ENCODE measurements around a stretch of chr11.

GRCh38 chr11:33689977-33691041 lies 10.3 kb downstream of the C11orf91 start:
- RRBS, 2 experiments: no CpG with 5 or more reads among the region's 10 CpGs
CAGE:
- cytosol, long polyA minus RNA: no peak
- cytosol, long polyA plus RNA: no peak
- long polyA plus RNA: no peak
- nucleus, long polyA minus RNA: no peak
- nucleus, long polyA plus RNA: no peak

DNA sequence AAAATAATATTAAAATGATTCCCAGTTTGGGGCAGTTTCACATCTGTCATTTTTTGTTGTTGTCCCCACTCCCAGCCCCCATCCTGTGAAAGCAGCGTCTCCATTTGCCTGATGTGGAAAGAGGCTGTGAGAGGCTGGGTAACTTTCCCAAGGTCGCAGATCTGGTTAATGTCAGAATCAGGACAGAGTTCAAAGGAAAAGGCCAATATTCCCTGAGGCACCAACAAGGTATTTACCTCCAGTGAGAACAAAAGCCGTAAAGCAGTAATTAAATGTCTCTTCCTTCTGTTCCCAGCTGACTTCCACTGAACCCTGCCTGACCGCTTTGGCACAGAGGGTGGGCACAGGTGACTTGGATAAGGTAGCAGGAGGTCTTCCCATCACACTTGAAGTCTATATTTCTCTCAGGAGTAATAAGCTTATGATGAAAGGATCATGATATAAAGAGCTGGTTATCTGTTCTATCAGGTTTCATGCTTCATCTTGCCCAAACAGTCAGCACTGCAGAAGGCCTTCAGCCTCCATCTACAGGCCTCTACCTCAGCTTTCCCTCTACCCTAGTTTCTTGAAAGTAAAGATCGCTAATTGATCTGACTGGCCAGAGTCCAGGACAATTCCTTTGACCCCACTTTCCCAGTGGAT lies 9.5 kb downstream of the C11orf91 start:
- RRBS, 2 experiments: no CpG with 5 or more reads among the region's 5 CpGs
CAGE:
- cytosol, long polyA minus RNA: no peak
- cytosol, long polyA plus RNA: no peak
- long polyA plus RNA: no peak
- nucleus, long polyA minus RNA: no peak
- nucleus, long polyA plus RNA: no peak

GRCh38 chr11:33731969-33732168 lies 4.4 kb downstream of the CD59 start:
- RRBS, 2 experiments: no CpG with 5 or more reads among the region's 2 CpGs
CAGE:
- cytosol, long polyA minus RNA: no peak
- cytosol, long polyA plus RNA: no peak
- long polyA plus RNA: no peak
- nucleus, long polyA minus RNA: no peak
- nucleus, long polyA plus RNA: no peak

DNA sequence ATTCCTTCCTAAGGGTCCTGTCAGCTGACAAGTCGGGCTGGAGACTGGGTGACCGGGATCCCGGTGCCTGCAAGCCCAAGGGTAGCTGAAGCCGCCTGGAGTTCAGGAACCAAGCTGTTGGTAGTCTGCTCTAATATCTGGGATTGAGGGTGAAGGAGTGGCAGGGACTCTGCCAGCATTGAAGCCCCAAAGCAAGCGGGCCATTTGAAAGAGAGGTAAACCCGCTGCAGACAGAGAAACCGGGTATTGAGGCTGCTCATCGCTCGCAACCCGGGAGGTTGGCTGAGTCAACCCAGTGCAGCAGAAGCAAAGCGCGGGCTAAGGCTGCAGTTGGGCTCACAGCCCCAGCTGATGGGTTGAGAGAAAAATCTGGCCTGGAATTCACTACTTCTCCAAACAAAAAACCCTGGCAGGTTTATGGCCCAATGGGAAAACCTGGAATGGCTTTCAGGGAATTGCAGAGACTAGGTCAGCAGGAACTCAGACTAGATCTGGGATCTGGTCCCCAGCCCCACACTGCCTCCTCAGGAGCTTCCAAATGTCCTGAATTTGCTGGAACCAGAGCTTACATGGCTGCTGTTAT lies 28.2 kb upstream of the FBXO3 start:
- RRBS, 2 experiments: no CpG with 5 or more reads among the region's 12 CpGs
CAGE:
- cytosol, long polyA minus RNA: no peak
- cytosol, long polyA plus RNA: no peak
- long polyA plus RNA: no peak
- nucleus, long polyA minus RNA: no peak
- nucleus, long polyA plus RNA: no peak

GRCh38 chr11:33921195-33921634 lies 29.3 kb upstream of the LMO2 start:
- RRBS, 2 experiments: no CpG with 5 or more reads among the region's 5 CpGs
CAGE:
- cytosol, long polyA minus RNA: no peak
- cytosol, long polyA plus RNA: no peak
- long polyA plus RNA: no peak
- nucleus, long polyA minus RNA: no peak
- nucleus, long polyA plus RNA: no peak

DNA sequence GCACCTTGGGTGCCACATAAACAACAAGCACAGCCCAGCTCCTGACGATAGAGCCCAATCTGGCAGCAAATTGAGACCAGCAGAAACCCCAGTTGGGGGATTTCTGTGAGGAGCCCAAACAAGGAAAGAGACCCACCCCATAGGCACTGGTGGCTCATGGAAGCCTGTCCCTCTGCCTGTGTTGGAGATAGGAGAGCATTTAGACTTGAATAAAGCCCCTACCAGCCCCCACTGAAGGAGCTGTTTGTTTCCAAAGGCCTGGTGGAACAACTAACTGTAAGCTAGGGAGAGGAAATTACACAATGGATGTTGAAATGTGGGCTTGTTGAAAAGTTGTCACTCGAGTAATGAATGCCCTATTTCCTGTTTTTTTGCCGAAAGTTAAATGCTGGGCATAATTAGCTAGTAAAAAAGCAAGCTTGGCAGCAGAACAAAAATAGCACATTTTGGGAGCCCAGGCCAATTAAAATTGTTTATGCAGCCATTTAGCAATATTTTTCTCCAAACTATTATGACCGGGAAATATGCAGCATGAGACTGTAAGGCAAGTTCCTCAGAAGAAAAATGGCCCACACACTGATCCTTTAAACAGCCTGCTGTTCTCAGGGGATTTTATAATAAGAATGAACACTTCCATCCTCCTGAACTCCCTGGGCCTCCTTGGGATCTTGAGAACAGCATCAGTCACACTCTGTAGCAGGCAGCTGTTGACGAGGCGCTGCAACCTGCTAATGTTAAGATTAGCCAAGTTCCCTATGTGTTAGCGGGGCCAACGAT lies 38.5 kb upstream of the LMO2 start:
- RRBS, 2 experiments: no CpG with 5 or more reads among the region's 8 CpGs
CAGE:
- cytosol, long polyA minus RNA: no peak
- cytosol, long polyA plus RNA: no peak
- long polyA plus RNA: no peak
- nucleus, long polyA minus RNA: no peak
- nucleus, long polyA plus RNA: no peak

DNA sequence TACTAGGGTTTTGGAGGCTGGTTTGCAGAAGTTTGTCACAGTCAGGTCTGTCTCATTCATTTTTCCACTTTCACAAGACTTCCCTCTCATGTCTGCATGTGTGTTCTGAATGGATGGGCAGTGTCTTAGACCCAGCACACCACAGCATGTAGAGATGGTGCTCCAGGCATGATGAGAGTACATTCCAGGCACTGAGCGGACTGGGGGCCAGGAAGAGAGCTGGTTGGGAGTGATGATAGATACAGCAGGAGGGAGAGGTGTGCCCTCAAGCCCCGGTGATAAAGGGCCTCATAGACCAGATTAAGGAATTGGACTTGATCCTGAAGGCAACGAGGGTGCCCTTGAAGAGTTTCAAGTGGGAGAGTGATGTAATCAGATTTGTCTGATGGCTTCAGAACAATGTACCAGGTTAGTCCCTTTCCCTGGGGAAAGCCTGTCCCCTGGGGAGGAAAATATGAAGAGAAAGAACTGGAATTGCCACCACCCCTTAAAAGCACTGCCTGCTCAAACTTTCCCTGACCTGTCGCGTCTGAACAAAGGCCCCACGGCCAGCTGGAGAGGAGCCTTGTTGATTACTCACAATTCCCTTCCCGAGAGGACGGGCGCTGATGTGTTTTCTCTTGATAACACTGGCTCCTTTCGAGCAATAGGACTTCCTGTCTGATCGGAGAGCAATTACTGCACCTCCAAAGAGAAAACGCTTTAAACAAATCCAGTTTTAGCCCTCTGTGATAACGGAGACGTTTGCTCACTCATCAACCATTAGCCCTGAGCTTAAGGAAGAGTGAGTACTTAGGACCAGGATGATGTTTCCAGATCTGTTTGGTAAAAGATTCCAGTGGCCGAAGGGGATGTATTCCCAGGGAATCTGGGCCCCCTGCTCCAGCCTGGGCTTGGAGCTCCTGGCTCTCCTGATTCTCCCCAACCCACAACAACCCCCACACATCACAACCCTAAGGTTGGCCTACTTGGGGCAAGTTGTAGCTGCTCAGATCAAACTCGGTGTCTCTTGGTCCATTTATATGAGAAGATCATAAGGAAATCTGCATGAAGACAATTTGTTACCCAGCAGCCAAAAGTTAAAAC lies 45.3 kb upstream of the LMO2 start:
- RRBS, 2 experiments: no CpG with 5 or more reads among the region's 16 CpGs
CAGE:
- cytosol, long polyA minus RNA: no peak
- cytosol, long polyA plus RNA: no peak
- long polyA plus RNA: no peak
- nucleus, long polyA minus RNA: no peak
- nucleus, long polyA plus RNA: no peak

DNA sequence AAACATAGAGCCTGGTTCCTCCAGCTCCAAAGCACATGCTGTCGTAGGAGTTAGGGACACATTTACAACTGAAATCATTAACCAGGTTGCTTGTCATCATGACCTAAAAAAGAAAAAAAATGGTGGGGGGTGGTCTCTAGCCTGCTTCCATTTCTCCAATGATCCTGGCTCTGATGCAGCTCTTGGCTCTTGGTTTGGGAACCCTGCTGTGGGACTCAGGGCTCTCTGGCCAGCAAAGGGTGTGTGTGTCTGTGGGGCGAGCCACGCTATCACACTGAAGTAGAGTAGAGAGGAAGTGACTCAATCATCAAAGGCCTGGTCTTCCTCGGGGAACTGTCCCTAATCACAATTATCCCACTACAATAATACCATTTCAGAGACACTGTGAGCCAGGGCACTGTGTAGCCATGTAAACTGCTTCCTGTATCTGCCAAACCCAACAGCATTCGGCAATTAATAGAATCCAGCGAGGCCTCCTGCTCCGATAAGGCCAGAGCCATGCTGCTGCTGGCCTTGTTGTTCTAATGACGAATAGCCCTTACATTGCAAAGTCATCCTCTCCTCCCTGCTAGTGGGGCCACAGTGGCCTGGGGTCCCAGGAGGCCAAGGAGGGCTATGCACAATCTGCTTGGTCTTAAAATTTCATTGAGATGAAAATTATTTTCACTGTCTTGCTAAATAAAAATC lies 49.7 kb upstream of the LMO2 start:
- RRBS, 2 experiments: no CpG with 5 or more reads among the region's 8 CpGs
CAGE:
- cytosol, long polyA minus RNA: no peak
- cytosol, long polyA plus RNA: no peak
- long polyA plus RNA: no peak
- nucleus, long polyA minus RNA: no peak
- nucleus, long polyA plus RNA: no peak

DNA sequence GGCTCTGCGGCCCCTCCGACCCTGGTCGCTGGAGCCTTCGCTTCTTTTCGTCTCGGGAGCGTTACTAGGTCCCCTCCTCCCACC lies 989 bp downstream of the CAPRIN1 start:
- RRBS, 2 experiments: no CpG with 5 or more reads among the region's 7 CpGs
CAGE:
- cytosol, long polyA minus RNA: no peak
- cytosol, long polyA plus RNA: no peak
- long polyA plus RNA: no peak
- nucleus, long polyA minus RNA: no peak
- nucleus, long polyA plus RNA: no peak

DNA sequence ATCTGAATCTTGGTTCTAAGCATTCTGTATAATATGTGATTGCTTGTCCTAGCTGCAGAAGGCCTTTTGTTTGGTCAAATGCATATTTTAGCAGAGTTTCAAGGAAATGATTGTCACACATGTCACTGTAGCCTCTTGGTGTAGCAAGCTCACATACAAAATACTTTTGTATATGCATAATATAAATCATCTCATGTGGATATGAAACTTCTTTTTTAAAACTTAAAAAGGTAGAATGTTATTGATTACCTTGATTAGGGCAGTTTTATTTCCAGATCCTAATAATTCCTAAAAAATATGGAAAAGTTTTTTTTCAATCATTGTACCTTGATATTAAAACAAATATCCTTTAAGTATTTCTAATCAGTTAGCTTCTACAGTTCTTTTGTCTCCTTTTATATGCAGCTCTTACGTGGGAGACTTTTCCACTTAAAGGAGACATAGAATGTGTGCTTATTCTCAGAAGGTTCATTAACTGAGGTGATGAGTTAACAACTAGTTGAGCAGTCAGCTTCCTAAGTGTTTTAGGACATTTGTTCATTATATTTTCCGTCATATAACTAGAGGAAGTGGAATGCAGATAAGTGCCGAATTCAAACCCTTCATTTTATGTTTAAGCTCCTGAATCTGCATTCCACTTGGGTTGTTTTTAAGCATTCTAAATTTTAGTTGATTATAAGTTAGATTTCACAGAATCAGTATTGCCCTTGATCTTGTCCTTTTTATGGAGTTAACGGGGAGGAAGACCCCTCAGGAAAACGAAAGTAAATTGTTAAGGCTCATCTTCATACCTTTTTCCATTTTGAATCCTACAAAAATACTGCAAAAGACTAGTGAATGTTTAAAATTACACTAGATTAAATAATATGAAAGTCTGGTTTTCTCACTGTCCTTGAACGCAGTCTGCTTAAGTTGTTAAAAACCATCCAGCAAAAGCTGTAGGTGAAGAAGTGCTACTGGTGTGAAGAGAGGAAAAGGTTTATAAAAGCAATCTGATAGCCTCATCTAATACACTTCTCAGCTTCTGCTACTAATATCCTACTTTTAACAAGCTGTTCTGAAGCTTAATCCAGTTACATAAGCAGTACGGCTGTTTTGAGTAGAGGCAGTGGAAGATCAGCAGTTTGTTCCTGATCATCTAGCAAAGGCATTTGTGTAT lies 3.3 kb upstream of the NAT10 start:
- RRBS, 2 experiments: no CpG with 5 or more reads among the region's 7 CpGs
CAGE:
- cytosol, long polyA minus RNA: no peak
- cytosol, long polyA plus RNA: no peak
- long polyA plus RNA: no peak
- nucleus, long polyA minus RNA: no peak
- nucleus, long polyA plus RNA: no peak

DNA sequence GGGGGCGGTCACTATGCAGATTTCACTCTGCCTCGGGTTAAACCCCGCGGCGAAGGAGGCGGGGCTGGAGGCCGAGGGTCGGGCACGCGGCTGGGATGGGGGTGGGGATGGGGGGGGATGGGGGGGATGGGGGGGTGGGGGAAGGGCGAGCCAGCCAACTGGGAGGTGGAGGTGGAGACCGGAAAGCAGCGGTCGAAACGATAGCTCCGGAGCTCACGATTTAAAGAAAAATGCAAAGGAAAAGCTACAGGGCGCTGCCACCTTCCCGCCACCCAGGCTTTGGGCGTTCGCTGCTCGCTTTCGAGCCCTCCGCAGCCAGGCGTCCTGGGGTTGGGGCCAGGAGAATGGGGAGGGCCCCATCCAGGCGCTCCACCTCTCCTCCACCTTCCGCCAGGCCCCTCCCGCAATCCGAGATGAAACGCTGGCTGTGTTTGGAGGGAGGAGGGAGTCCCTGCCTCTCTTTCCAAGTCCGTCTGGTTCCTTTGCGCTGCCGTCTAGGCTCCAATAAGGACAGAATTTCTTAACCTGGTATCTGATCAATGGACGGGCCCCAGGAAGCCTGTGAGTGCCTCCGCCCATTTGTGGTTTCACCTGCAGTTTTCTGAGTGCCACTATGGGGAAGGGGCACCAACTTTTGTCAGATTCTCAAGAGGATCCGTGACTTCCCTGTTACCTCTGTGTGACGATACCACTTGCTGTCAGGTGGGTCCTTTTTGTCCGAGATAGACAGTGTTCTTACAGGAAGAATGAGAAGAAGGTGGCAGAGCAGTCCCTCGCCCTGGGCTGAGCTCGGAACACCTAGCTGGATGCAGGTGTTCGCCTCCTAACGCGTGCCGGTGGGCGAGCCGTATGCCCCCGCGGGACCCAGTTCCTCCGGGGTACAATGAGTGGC lies 561 bp upstream of the ABTB2 start:
- RRBS, 2 experiments: 2% methylated on average over 6 of the region's 49 CpGs
CAGE:
- cytosol, long polyA minus RNA: no peak
- cytosol, long polyA plus RNA: no peak
- long polyA plus RNA: no peak
- nucleus, long polyA minus RNA: no peak
- nucleus, long polyA plus RNA: no peak

- RRBS, 2 experiments: no CpG with 5 or more reads among the region's 5 CpGs
CAGE:
- cytosol, long polyA minus RNA: no peak
- cytosol, long polyA plus RNA: no peak
- long polyA plus RNA: no peak
- nucleus, long polyA minus RNA: no peak
- nucleus, long polyA plus RNA: no peak
Observed at GRCh38 chr11:34427105-34427912, 11.4 kb upstream of the CAT start.

DNA sequence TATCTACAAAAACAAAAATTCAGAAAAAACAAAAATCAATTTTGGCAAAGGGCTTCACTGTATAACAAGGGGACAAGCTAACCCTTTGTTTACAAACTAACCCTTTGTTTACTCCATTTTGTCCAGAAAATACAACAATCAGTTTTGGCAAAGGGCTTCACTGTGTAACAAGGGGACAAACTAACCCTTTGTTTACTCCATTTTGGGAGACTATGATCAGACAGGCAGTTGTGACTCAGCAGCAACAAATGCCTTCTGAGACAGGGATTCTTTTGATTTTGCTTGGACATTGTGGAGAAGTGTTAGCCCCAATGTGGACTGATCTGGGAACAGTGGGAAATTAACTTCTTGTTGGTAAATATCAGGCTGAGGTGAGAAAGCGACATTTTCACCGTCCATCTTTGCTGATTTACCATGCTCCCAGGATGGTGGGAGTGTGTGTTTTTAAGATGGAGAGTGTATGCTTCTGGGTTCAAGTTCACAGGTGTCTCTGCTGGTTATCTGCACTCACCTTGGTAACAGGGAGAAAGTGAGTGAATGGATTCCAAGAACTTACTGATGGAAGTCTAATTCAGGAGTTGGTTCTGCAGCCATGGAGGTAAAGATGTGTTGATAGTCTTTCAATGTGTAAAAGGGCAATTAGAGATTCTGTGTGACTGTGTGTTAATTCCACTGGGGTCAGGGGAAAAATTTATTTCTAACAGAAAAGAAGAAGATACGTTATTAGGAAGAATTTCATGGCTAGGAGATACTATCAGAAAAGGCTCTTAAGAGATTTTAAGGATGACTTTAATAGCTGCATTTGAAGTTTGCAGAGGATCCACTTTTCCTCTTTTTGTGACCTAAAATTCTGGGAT lies 1.2 kb downstream of the EHF start:
- RRBS, 2 experiments: no CpG with 5 or more reads among the region's 3 CpGs
CAGE:
- cytosol, long polyA minus RNA: no peak
- cytosol, long polyA plus RNA: no peak
- long polyA plus RNA: no peak
- nucleus, long polyA minus RNA: no peak
- nucleus, long polyA plus RNA: no peak

GRCh38 chr11:34685148-34685563 lies 64.3 kb downstream of the EHF start:
- RRBS, 2 experiments: no CpG with 5 or more reads among the region's 10 CpGs
CAGE:
- cytosol, long polyA minus RNA: no peak
- cytosol, long polyA plus RNA: no peak
- long polyA plus RNA: no peak
- nucleus, long polyA minus RNA: no peak
- nucleus, long polyA plus RNA: no peak

- RRBS, 2 experiments: no CpG with 5 or more reads among the region's 6 CpGs
CAGE:
- cytosol, long polyA minus RNA: no peak
- cytosol, long polyA plus RNA: no peak
- long polyA plus RNA: no peak
- nucleus, long polyA minus RNA: no peak
- nucleus, long polyA plus RNA: no peak
Observed at GRCh38 chr11:34747312-34747823, 126.5 kb downstream of the EHF start.

DNA sequence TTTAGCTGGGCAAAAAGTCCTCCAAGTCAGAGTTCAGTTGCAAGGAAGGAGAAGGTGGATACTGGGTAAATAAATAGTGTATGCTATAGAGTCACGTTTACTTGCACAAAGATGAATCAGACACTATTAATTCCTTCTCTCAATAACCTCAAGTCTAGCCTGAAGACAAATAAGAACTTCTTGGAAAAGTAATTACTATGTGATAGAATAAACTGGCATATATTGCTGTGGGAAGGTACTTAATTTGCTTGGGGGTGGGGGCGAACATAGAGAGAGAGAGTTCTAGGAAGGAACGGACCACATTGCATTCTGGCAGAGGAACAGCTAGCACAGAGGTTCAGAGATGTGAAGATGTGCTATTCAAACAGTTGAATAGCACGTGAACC lies 136.3 kb downstream of the EHF start:
- RRBS, 2 experiments: no CpG with 5 or more reads among the region's 4 CpGs
CAGE:
- cytosol, long polyA minus RNA: no peak
- cytosol, long polyA plus RNA: no peak
- long polyA plus RNA: no peak
- nucleus, long polyA minus RNA: no peak
- nucleus, long polyA plus RNA: no peak

- RRBS, 2 experiments: no CpG with 5 or more reads among the region's 2 CpGs
CAGE:
- cytosol, long polyA minus RNA: no peak
- cytosol, long polyA plus RNA: no peak
- long polyA plus RNA: no peak
- nucleus, long polyA minus RNA: no peak
- nucleus, long polyA plus RNA: no peak
Observed at GRCh38 chr11:34783823-34784235, 132.3 kb downstream of the APIP start.

- RRBS, 2 experiments: no CpG with 5 or more reads among the region's 1 CpG
CAGE:
- cytosol, long polyA minus RNA: no peak
- cytosol, long polyA plus RNA: no peak
- long polyA plus RNA: no peak
- nucleus, long polyA minus RNA: no peak
- nucleus, long polyA plus RNA: no peak
Observed at GRCh38 chr11:34784236-34784564, 132.0 kb downstream of the APIP start.

- RRBS, 2 experiments: no CpG with 5 or more reads among the region's 4 CpGs
CAGE:
- cytosol, long polyA minus RNA: no peak
- cytosol, long polyA plus RNA: no peak
- long polyA plus RNA: no peak
- nucleus, long polyA minus RNA: no peak
- nucleus, long polyA plus RNA: no peak
Observed at GRCh38 chr11:34854975-34855446, 61.2 kb downstream of the APIP start.

DNA sequence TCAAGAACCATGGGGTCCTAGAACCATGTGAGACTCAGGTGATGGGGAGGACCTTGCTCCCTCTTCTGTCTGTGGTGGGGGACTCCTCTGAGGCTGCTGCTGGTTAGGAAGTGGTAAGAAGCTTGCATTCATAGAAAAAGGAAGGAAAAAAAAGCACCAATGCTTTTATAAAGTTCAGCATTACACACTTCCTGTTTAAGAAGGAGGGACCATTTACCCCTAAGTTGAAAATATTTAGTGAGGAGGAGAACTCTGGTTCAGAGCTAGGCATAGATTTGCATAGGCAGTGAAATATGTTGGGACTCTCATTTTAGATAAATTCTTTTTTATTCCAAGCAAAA lies 91.7 kb upstream of the CD44 start:
CAGE:
- cytosol, long polyA minus RNA: no peak
- cytosol, long polyA plus RNA: no peak
- long polyA plus RNA: no peak
- nucleus, long polyA minus RNA: no peak
- nucleus, long polyA plus RNA: no peak

Data from HepG2 (cell line).